Tibial nerve (tissue), 3 donors: Measurements from ENCODE around the gene SNX4.

DNA sequence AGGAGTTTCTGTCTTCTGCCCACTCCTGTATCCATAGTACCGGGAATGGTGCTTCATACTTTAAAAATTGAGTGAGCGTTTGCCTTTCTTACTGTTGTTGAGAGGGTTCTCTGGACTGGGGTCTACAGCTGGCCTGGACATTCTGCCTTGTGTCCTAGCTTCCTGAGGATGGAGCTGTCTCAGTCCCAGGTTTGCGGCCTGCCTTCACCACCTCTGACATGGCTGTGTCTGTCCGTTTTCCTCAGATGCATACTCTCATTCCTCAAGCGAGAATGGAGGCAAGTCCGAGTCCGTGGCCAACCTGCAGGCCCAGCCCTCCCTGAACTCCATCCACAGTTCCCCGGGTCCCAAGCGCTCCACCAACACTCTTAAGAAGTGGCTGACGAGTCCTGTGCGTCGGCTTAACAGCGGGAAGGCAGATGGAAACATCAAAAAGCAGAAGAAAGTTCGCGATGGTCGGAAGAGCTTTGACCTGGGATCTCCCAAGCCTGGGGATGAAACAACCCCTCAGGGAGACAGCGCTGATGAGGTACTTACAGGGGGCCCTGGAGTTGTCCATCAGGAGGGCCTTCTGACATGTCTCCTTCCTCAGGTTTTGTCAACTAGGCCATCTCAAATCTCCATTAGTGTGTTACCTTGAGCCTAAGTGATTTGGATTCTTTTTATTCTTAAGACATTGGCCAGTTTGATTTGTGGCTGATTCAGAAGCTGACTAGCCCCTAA is 97.9 kb upstream of the UMPS start:
- PRO-cap, result no peak
- RAMPAGE, long total RNA, 3 experiments, result no peak in any of the 3 experiments

- PRO-cap, result no peak
- RAMPAGE, long total RNA, 3 experiments, result no peak in any of the 3 experiments
Measured at GRCh38 chr3:124699551-124700112, 30.6 kb upstream of the UMPS start.

DNA sequence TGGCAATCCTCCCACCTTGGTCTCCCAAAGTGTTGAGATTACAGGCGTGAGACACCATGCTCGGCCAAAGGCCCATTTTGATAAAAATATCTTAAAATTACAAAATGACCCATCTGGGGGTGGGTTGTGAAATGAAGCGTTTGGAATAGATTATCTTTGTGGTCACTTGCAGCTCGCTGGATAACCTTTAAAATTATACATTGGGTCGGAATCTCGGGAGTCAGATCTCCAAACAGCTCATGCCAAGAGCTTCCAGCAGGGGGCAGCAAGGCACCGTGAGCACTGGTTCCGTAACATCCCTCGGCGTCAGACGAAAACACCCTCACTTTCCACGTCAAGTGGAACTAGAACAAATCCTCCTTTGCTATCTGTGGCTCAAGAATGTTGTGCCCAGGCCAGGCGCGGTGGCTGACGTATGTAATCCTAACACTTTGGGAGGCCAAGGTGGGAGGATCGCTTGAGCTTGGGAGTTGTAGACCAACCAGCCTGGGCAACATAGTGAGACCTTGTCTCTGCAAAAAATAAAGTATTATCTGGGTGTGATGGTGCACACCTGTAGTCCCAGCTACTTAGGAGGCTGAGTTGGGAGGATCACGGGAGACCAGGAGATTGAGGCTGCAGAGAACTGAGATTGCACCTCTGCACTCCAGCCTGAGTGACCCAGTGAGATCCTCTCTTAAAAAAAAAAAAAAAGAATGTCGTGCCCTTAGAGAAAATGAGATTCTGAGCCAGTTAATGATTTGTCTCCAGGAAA is 31.1 kb downstream of the UMPS start:
- PRO-cap, result no peak
- RAMPAGE, long total RNA, 3 experiments, result no peak in any of the 3 experiments

GRCh38 chr3:124772338-124772794 is 42.1 kb downstream of the UMPS start:
- PRO-cap, result no peak
- RAMPAGE, long total RNA, 3 experiments, result no peak in any of the 3 experiments

GRCh38 chr3:124786367-124786865 is 56.2 kb downstream of the UMPS start:
- PRO-cap, result no peak
- RAMPAGE, long total RNA, 3 experiments, result no peak in any of the 3 experiments

DNA sequence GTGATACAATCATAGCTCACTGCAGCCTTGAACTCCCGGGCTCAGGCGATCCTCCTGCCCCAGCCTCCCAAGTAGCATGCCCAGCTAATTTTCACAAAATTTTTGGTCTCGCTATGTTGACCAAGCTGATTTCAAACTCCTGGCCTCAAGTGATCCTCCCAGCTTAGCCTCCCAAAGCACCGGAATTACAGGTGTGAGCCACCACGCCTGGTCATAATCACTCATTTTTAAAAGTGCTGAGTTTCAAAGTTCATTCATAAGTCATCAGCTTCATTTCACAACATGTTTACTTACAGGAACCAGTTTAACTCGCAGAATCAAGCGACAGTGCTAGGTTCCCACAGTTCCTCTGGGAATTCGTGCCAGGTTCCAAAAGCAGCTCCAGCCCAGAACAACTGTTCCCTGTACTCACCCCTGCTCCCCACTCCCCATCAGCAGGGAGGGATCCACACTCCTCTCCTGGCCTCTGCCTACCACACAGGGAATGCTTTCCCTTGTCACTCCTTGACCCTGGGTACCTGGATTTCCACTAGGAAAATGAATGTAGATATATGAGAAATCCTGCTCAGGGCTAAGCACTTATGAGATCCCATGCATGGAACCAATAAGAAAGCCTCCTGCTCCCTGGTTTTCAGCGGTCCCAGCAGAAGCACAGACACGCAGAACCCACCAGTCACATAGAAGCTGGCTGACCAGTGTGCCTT is 72.5 kb downstream of the ITGB5 start:
- PRO-cap, result no peak
- RAMPAGE, long total RNA, 3 experiments, result no peak in any of the 3 experiments

GRCh38 chr3:124836769-124837462 is 50.2 kb downstream of the ITGB5 start:
- PRO-cap, result no peak
- RAMPAGE, long total RNA, 3 experiments, result no peak in any of the 3 experiments

DNA sequence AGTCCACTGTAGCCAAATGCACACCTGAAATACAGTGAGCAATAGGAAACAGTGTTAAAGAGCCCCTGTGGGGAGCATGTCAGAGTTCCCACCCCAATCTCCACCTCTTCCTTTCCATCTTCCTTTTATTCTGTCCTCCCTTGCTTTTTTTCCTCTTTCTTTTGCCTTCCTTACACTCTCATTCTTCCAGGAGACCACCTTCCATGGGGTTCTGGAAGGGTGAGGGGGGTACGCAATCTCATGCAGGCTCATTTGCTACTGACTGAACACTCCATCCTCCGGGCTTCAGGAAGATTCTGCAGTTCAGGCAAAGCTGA is 22.5 kb downstream of the MUC13 start:
- PRO-cap, result no peak
- RAMPAGE, long total RNA, 3 experiments, result no peak in any of the 3 experiments

- PRO-cap, result no peak
- RAMPAGE, long total RNA, 3 experiments, result no peak in any of the 3 experiments
Measured at GRCh38 chr3:124963607-124964209, 29.2 kb upstream of the MUC13 start.

DNA sequence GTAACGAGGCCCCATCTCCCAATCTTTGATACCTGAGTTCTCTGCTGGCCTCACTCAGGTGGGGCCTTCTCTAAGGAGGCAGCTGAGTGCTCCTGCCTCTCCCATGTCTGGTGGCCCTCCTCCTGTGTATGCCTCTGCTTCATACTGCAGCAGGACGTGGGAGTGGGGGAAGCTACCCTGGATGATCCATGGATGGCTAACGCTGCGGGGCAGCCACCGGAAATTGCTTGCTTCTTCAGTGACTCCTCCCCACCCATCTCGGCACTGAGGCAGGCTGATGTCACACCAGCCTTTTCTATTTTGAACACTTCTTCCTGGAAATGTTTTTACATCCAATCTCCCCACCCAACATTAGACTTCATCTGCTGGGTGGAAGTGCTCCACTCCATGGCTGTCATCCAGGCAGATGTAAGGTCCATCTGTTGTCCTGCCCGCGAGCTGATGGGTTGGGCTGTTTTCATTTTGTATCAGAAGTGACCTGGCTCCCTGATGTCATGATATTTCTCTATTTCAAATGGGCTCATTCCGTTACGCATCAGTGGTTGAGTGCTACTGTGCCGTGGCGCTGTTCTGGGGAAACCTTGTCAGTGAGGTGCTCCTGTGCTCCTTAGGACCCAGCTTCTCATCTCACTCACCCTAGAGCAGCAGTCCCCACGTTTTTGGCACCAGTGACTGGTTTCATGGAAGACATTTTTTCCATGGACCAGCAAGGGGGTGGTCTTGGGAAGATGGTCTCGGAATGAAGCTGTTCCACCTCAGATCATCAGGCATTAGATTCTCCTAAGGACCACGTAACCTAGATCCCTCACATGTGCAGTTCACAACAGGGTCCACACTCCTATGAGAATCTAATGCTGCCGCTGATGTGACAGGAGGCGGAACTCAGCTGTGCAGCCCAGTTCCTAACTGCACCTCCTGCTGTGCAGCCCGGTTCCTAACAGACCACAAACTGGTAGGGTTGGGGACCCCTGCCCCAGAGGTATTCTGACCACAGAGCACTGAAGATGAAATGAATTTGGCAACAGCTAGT is 59.1 kb upstream of the MUC13 start:
- PRO-cap, result no peak
- RAMPAGE, long total RNA, 3 experiments, result no peak in any of the 3 experiments

DNA sequence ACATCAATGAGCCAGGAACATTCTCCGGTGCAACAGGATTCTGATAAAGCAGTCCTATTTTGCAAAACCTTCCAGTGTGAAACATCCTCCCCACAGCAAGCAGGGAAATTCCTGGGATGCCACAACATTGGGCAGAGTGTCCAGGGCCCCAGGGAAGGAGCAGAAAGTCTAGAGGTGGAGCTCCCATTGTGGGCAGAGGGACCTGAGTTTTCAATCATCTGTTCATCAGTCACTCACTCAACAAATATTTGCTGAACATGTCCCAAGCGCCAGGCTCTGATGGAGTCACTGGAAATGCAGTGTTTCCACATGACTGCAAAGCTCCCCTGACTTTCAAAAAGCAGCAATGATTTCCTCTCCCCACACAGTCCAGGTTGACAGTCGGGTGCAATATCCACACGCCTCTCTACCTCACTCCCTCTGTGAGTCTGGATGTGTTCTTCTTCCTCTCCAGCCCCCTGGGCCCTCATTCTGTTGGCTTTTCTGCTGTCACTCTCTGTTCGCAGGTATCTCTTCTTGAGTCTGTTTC is 7.5 kb upstream of the HEG1 start:
- PRO-cap, result no peak
- RAMPAGE, long total RNA, 3 experiments, result no peak in any of the 3 experiments

GRCh38 chr3:125094012-125094528 is 38.3 kb upstream of the HEG1 start:
- PRO-cap, result no peak
- RAMPAGE, long total RNA, 3 experiments, result no peak in any of the 3 experiments

GRCh38 chr3:125110104-125110783 is 54.4 kb upstream of the HEG1 start:
- PRO-cap, result no peak
- RAMPAGE, long total RNA, 3 experiments, result no peak in any of the 3 experiments

- PRO-cap, result no peak
- RAMPAGE, long total RNA, 3 experiments, result no peak in any of the 3 experiments
Measured at GRCh38 chr3:125116662-125117219, 60.9 kb upstream of the HEG1 start.

- PRO-cap, result no peak
- RAMPAGE, long total RNA, 3 experiments, result start-site peak on the minus strand in 2 of 3 experiments, at chr3:125362135-125362830 at its widest, 6 to 13 reads per replicate
Measured at GRCh38 chr3:125362057-125362926, 12.8 kb downstream of the ZNF148 start.

GRCh38 chr3:125370189-125370682 is 4.9 kb downstream of the ZNF148 start:
- PRO-cap, result no peak
- RAMPAGE, long total RNA, 3 experiments, result no peak in any of the 3 experiments

DNA sequence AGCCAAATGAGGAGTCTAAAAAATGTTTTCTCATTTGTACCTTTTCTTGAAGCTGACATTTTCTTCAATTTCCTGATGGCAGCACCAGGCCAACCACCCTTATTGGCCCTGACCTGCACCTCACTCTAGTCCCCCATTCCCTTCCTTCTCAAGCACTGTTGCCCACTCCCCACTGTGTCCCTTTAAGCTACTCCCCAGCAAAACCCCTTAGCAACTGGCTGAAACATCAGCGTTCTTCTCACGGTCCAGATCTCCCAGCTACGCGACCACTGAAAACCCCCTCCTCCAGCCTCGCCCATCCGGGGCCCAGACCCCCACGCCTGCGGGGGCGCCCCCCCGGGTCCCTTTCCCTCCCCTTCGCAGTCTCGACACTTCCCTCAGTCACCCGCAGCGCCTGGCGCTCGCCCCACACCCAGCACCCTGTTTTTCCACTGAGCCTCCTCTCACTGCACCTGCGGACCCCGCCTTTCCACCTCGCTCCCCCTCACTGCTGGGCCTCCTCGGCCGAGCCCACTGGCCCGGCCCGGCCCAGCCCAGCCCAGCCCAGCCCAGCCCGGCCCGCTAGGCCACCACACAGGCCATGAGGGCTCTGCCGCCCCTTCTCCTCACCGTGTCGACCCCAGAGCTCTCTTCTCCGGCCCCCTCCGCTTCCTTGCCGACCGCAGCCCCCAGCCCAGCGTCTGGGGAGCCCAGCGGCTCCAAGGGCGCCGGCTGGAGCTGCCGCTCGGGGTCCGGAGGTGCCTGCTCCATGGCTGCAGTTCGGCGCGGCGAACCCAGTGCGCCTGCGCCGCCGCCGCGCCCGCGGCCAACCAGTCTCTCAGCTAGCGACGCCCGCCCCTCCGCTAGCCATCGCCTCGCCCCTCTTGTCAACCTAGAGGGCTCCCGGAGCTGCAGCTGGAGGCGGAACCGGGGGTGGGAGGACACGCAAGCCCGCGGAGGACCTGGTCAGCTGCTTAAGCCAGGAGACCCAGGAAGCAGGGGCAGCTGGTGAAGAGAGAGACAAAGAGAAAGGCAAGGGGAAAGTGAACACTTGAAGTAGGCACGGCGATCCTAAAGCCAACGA is at the start of gene SNX4:
SNX4 (minus strand) TSS at position 780 of the 1,063 bp plus-strand sequence.
- PRO-cap, result bidirectional peak, plus-strand start at position 903 of the sequence, minus-strand start at position 819 of the sequence
- RAMPAGE, long total RNA, 3 experiments, result start-site peak on the minus strand in 3 of 3 experiments, centred at positions 759 to 763 of the sequence, 168 to 222 reads per replicate

DNA sequence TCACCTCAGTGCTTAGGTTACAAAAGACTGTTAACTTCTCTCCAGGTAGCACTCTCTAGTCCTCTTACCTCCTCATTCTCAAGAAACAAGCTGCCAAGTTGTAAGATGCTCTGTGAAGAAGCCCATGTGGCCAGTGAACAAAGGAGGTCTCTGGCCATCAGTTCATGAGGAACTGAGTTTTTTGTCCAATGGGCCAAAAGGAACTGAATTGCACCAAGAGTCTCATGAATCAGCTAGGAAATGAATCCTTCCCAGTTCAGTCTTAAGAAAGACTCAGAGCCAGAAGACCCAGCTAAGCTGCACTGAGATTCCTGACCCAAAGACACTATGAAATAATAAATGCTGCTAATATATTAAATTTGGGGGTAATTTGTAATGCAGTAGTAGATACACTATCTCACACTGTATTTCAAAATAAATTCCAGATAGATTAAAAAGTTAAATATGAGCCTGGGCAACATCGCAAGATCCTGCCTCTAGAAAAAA is 3.9 kb downstream of the OSBPL11 start:
- PRO-cap, result no peak
- RAMPAGE, long total RNA, 3 experiments, result no peak in any of the 3 experiments

DNA sequence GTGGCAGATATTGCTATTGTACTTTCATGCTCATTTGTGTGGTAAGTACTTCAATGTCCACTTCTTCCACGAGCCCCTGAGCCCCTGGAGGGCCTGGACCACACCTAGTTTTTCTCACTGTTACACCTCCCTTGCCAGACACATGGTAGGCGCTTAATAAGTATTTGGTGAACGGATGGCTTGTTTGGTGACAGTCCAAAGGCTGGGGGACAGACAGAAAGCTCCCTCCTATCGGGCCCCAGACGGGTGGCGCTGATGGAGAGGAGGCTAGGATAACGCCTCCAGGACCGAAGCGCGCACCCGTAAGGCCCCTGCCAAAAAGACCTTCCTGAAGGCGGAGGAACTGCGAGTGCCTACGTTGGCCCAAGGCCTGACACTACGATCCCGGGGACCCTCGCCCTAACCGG is 53.8 kb upstream of the ROPN1B start:
- PRO-cap, result no peak
- RAMPAGE, long total RNA, 3 experiments, result no peak in any of the 3 experiments

- PRO-cap, result no peak
- RAMPAGE, long total RNA, 3 experiments, result no peak in any of the 3 experiments
Measured at GRCh38 chr3:126178911-126179273, 1.5 kb downstream of the ALDH1L1 start.